ENCODE data around the gene CD3E.

GRCh38 chr11:117189440-117190113 is 9.6 kb upstream of the TAGLN start:
- PRO-cap: no peak

- PRO-cap: no peak
Measured at GRCh38 chr11:117191453-117192061, 7.6 kb upstream of the TAGLN start.

DNA sequence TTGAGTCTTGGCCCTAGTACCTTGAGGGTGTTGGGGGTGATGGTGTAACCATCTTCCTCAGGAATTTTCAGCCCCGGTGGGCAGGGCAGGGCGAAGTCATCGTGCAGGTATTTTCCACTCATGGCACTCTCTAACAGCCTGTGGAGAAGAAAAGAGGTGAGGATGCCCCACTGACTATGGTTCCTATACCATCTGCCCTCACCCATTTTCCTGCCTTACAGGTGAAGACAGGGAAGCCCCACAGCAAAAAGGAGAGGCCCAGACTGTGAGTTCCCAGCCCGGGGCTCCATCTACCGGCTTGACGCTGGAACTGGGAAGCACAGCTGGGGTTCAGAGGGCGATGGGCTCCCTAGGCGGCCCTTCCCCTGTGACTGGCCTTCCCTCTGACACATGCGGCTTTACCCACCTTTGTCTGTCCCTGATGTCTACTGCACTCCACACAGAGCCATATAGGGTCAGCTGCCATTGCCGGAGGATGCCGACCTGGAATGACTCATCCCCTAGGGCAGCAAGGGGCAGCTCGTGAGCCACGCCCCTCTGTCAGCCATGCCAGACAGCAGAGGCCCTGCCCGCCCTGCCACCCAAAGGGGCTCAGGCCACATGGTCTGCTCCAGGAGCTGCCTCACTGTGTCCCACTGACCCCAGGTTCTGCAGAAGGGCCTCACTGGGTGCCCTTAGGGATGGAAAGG is 7.6 kb downstream of the TAGLN start:
- PRO-cap: no peak

DNA sequence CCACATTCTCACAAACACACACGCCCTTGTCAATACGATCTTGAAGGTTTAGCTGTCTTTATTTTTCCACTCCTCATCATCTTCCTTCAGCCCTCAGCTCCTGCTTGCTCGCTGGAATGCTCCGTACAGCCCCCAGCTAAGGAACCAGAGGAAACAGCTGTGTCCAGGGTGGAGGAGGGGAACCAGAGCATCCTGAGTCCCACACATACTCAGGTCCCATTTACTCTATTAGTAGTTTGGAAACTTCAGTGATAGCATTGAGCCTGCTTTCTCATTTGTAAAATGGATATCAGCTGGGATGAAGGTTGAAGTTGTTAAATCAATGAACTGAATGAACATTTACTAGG is 13.3 kb downstream of the PCSK7 start:
- PRO-cap: no peak

- PRO-cap: no peak
Measured at GRCh38 chr11:117299173-117300106, 16.6 kb downstream of the BACE1 start.

GRCh38 chr11:118006076-118006514 is 19.9 kb downstream of the IL10RA start:
- PRO-cap: no peak

DNA sequence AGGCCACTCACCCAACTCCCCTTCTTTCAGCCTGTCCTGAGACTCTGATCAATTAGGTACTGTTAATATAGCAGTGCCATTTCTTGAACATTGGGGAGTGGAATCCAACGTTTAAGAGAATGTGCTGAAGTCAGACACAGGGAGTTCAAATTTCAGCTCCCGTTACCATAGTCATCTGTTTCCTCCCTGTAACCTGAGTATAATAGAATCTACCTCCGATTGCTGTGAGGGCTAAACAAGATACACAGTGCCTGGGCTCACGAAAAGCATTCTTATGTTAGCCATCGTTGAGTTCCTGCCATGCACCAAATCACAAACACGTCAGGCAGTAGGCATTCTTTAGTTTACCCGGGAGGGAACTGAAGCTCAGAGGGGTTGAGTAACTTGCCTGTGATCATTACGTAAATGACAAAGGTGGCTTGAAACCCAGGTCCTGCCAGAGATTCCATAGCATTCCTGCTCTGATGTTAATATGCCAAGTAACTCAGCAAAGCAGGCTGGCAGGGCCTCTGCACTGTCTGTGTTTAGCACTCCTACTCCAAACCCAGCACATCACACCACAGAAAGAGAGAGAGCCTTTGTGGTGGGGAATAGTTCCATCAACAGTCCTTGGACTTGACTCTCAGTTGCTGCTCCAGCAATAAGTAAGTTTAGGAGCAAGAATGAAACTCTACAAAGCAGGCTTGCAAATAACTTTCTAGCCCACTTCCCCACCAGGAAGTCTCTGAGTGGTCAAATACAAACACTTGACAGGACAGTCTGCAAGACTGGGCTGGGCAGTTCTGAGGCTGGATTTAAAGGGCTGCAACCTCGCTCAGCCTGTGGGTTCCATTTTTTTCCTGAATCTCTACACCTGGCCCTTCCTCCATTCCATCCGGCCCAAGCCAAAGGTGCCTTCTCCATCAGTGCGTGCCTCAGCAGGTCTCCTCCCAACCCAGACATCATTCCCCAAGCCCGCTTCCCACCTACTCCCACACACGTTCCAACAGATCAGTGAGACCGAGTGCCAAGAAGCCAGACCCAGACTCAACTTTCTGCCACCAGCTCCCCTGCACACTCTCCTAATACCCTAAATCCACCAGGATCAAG is 1.2 kb downstream of the SCN2B start:
- PRO-cap: no peak

GRCh38 chr11:118215163-118215721 is 9.6 kb downstream of the JAML start:
- PRO-cap: no peak

- PRO-cap: no peak
Measured at GRCh38 chr11:118262285-118262831, 1.7 kb downstream of the MPZL2 start.

DNA sequence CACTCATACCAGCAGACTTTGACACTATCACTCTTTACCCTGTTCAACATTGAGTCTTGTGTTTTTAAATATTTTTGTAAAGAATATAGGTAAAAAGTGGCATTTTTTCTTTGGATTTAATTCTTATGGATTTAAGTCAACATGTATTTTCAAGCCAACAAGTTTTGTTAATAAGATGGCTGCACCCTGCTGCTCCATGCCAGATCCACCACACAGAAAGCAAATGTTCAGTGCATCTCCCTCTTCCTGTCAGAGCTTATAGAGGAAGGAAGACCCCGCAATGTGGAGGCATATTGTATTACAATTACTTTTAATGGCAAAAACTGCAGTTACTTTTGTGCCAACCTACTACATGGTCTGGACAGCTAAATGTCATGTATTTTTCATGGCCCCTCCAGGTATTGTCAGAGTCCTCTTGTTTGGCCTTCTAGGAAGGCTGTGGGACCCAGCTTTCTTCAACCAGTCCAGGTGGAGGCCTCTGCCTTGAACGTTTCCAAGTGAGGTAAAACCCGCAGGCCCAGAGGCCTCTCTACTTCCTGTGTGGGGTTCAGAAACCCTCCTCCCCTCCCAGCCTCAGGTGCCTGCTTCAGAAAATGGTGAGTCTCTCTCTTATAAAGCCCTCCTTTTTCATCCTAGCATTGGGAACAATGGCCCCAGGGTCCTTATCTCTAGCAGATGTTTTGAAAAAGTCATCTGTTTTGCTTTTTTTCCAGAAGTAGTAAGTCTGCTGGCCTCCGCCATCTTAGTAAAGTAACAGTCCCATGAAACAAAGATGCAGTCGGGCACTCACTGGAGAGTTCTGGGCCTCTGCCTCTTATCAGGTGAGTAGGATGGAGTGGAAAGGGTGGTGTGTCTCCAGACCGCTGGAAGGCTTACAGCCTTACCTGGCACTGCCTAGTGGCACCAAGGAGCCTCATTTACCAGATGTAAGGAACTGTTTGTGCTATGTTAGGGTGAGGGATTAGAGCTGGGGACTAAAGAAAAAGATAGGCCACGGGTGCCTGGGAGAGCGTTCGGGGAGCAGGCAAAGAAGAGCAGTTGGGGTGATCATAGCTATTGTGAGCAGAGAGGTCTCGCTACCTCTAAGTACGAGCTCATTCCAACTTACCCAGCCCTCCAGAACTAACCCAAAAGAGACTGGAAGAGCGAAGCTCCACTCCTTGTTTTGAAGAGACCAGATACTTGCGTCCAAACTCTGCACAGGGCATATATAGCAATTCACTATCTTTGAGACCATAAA is at the start of gene CD3E:
CD3E (plus strand) TSS at position 550 of the 1,240 bp plus-strand sequence.
- PRO-cap: no peak

GRCh38 chr11:118519261-118519947 is 7.9 kb upstream of the TTC36 start:
- PRO-cap: no peak

- PRO-cap: no peak
Measured at GRCh38 chr11:118572569-118573525, 638 bp downstream of the ARCN1 start.

DNA sequence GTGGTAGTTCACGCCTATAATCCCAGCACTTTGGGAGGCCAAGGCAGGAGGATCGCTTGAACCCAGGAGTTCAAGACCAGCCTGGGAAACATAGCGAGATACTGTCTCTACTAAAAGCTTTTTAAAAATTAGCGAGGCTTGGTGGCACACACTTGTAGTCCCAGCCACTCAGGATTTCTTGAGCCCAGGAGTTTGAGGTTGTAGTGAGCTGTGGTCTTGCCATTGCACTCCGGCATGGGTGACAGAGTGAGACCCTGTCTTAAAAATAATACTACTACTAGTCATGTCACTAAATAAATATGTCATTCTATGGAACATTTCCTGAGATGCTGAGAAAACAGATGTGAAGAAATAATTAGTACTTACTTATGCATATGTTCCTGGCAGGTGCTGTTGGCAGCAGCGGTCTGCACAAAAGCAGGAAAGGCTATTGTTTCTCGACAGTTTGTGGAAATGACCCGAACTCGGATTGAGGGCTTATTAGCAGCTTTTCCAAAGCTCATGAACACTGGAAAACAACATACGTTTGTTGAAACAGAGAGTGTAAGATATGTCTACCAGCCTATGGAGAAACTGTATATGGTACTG is 8.7 kb downstream of the ARCN1 start:
- PRO-cap: no peak

GRCh38 chr11:118602246-118603186 is 4.9 kb upstream of the PHLDB1 start:
- PRO-cap: no peak

DNA sequence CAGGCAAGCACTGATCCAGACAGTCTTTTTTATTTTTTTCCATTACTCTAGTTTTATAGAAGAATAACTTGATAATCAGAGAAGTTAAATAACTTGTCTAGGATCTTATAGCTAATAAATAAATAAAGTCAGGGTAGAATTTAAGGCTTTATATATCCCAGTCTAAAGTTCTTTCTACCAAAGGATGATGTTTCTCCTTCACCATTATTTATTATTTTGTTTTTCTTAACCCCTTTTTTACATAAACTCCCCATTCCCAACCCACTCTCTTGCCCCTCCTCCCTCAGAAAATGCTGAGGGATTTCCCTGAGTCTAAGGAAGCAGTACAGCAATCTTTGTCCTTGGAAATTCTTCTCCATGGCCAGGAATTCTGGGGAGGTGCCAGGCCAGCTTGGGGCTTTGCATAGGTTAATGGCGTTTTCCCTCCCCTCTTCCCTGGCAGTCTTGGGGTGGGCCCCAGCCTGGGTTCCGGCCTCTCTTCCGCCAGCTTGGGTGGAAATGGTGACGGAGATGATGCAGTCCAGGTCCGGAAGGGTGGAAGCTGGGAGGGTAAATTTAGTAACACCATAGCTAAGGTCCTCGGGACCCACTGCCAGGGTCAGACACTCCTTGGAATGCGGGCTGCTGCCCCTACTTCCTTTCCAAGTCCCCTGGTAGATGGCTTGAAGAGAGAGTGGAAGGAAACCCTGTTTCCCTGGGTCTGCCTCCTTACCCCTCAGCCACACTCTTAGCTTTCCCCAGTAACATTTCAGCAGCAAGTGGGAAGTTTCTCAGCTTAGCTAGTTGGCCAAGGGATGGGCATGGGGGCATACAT is 4.9 kb downstream of the PHLDB1 start:
- PRO-cap: no peak

DNA sequence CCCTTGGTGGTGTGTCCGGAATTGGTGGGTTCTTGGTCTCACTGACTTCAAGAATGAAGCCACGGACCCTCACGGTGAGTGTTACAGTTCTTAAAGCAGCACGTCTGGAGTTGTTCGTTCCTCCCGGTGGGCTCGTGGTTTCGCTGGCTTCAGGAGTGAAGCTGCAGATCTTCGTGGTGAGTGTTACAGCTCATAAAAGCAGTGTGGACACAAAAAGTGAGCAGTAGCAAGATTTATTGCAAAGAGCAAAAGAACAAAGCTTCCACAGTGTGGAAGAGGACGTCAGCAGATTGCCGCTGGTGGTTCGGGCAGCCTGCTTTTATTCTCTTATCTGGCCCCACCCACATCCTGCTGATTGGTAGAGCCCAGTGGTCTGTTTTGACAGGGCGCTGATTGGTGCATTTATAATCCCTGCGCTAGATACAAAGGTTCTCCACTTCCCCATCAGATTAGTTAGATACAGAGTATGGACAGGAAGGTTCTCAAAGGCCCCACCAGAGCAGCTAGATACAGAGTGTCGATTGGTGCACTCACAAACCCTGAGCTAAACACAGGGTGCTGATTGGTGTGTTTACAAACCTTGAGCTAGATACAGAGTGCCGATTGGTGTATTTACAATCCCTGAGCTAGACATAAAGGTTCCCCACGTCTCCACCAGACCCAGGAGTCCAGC is 8.9 kb upstream of the TREH start:
- PRO-cap: no peak

- PRO-cap: no peak
Measured at GRCh38 chr11:118789546-118789952, 1.4 kb downstream of the DDX6 start.

DNA sequence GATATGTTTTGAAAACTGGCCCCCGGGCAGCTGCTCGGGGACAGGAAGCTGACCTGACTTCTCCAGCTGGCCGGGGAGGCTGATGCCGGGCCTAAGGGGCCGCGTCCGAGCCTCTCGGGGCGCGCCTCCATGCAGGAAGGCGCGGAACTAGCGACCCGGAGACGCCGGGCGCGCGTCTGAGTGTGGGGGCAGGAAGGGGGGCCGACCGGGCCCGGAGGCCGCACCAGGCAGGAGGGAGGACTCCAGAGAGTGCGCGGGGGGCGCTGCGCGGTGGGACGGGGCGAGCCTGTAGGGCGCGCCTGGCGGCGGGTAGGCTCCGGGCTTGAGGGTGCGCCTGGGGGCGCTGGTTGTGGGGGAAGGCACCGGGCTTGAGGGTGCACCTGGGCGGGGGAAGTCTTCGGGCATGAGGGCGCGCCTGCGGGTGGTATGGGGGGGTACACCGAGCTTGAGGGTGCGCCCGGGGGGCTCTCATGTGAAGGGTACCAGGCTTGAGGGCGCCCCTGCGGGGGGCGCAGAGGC is 662 bp upstream of the DDX6 start:
- PRO-cap: bidirectional peak, plus-strand start at position 247 of the sequence, minus-strand start at position 149 of the sequence

DNA sequence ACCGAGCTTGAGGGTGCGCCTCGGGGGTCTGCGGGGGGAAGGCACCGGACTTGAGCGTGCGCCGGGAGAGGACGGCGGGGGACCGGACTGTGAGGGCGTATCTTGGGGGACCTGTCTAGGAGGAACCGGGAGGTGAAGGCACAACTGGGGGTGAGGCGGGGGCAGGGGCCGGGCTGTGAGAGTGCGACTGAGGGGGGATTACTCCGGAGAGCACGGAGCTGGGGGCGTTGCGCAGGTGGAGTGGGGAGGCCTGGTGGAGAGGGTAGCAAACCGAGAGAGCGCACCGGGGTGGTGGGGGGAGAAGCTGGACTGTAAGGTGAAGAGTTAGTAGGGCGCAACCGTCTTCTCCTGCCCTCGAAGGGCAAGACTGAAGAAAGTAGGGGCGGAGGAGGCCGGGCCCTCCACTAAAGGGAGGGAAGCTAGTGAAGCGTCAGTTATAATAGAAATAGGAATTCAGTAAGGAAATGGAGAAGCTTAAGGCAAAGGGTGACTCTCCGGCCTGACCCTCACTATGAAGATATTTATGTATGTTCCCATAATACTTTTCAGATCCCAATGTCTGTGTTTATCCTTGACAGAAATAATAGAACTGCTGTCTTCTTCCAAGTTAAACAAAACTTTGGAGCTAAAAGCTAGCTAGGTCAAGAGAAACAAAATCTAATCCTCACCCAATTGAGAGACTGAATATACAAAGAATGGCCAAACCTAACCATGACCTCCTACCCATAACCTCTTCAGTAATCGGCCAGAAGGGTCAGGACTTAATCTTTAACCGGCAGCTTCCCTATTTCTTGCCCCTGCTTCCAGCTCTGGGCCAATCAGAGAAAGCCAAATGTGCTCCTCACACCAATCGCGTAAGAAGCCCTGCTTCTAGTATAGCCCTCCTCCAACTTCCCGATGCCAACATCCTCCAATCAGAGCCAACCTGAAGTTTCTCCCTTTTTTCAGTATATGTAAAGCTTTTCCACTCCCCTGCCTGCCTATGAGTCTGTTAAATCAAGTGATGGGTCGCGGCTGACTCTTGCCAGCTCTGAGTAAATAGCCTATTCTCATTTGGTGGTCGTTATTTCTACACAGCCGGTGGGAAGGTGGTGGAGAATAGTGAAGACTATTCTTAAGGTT is 1.5 kb upstream of the DDX6 start:
- PRO-cap: unidirectional peak, minus-strand start at position 242 of the sequence; unidirectional peak, minus-strand start at position 369 of the sequence

- PRO-cap: no peak
Measured at GRCh38 chr11:118864225-118864571, 19.5 kb upstream of the CXCR5 start.

Data from Calu3 (cell line).